Colon Carcinoma Metastatic in the Brain (tissue), 2 donors: ENCODE data around the genes CLIP3, POLR2I, ZNF345, ZNF585A and ZNF527.

GRCh38 chr19:35890720-35891429 is 11.5 kb upstream of the HCST start:
- PRO-cap, 2 experiments, result no peak in any of the 2 experiments

DNA sequence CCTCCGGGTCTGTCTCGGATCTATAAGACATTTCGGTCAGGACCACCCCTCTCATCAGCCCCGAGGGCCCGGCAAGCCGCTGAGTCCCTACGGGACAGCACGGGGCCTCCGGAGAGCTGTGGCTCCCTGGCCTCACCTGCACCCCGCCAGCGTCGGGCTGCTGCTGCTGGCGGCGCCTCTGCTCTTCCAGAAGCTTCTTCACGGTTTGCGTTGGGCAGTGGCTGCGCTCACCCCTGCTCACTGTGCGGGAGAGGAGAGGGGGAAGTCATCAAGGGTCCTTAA is 3.8 kb upstream of the HCST start:
- PRO-cap, 2 experiments, result peak in 1 of 2 experiments; most common plus-strand start position 201 of the sequence (in 1); most common minus-strand start position 159 of the sequence (in 1)

- PRO-cap, 2 experiments, result peak in 2 of 2 experiments; most common minus-strand start chr19:35931453 (in 2)
These were observed 4.7 kb upstream of the LRFN3 start for GRCh38 chr19:35931135-35932283.

DNA sequence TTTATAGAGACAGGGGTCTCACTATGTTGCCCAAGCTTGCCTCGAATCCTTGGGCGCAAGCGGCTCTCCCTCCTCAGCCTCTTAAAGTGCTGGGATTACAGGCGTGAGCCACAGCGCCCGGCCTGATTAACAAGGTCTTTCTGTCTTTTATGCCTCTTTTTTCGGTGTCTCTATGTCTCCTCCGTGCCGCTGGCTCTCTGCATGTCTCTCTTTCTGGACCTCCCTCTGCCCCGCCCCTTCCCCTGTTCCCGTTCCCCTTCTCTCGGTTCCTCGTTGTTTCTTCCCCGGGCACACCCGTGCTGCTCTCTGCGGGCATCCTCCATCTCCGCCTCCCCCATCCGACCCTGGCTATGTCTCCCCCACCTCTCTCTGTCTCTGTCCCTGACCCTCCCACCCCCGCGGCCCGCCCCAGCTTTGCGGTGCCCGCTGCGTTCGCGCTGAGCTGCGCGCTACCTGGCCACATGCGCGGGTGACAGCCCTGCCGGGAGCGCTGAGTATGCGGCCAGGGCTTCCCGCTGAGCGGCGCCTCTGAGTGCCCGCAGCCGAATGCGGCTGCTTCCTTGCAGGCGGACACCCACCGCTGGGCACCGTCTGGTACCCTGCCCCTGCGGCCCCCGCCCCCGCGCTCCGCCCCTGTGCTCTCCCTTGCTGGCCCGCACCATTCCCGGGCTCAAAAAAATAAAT is 8.0 kb upstream of the SDHAF1 start:
- PRO-cap, 2 experiments, result no peak in any of the 2 experiments

DNA sequence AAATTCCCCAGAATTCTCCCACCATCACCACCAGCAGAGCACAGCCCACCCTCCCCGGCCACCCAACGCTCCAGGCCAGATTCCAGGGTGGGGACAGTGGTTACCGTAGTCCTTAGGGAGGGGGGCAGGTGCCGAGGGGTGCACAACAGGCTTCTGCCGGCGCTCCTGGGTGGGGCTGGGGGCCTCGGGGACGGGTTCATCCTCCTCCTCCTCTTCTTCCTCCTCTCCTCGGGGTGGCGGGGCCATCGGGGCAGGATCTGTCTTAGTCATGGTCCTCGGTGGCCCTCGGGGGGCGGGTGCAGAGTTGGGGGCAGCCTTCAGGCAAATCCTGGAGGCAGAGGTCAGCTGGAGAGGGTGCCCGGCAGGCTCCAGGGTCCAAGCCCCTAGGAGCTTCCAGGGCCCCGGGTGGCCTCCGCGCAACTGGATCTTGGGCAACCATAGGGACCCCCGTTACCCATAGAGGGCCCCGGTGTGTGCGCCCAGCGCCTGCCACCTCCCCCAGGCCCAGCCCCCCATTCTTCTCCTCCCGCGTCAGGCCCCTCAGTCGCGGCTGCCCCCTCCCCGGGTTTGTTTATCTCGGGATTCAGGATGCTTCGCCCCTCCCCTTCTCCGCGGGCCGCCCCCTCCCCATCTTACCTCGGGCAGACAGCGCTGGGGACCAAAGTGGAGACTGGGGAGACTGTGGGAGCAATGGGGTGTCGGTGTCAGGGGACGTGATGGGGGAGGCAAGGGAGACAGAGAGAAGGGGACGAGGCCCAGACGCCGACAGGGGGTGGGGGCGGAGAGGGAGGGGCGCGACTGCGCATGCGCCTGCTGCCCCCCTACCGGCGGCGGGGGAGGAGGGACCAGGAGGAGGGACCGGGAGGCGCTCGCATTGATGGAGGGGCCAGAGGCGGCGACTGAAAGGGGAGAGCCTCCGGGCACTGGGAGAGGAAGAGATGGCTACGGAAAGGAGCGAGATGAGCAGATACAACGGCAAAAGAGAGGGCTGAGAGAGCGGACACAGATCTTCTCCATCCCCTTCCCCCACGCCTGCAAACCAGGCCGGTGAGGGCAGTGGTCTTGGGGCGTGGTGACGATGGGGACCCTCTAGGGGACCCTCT is at the start of gene CLIP3:
CLIP3 (minus strand) TSS at position 786 of the 1,103 bp plus-strand sequence.
- PRO-cap, 2 experiments, result no peak in any of the 2 experiments

DNA sequence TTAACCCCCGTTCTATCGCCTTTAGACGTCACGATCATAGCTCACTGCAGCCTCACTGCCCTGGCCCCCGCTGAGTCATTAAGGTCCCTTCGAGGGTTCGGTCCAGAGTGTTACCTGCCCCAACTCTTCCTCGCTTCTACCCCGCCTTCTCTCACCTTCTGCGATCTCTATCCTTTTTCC is 632 bp downstream of the WDR62 start:
- PRO-cap, 2 experiments, result no peak in any of the 2 experiments

- PRO-cap, 2 experiments, result no peak in any of the 2 experiments
These were observed 10.6 kb upstream of the OVOL3 start for GRCh38 chr19:36100075-36100962.

DNA sequence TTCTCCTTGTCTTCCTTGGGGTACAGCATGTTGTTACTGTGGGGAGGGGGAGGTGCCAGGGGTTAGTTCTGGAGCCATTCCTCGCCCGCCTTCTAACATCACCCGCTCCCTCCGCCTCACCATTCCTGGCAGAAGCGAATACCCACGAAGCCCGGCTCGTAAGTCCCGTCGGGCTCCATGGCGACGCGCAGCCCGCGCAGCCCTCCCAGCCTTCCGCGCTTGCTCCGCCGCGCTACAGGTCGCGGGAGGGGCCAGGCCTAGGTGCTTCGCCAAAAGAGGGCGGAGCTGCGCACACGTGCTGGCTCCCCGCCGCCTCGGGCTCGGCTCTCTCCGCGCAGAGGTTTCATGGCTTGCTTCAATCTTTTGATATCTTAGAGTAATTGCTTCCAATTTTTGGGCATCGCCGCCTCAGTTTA is at the start of gene POLR2I:
POLR2I (minus strand) TSS at position 198 of the 416 bp plus-strand sequence.
- PRO-cap, 2 experiments, result peak in 2 of 2 experiments; most common plus-strand start position 272 of the sequence (in 1); most common minus-strand start position 194 of the sequence (in 1)

DNA sequence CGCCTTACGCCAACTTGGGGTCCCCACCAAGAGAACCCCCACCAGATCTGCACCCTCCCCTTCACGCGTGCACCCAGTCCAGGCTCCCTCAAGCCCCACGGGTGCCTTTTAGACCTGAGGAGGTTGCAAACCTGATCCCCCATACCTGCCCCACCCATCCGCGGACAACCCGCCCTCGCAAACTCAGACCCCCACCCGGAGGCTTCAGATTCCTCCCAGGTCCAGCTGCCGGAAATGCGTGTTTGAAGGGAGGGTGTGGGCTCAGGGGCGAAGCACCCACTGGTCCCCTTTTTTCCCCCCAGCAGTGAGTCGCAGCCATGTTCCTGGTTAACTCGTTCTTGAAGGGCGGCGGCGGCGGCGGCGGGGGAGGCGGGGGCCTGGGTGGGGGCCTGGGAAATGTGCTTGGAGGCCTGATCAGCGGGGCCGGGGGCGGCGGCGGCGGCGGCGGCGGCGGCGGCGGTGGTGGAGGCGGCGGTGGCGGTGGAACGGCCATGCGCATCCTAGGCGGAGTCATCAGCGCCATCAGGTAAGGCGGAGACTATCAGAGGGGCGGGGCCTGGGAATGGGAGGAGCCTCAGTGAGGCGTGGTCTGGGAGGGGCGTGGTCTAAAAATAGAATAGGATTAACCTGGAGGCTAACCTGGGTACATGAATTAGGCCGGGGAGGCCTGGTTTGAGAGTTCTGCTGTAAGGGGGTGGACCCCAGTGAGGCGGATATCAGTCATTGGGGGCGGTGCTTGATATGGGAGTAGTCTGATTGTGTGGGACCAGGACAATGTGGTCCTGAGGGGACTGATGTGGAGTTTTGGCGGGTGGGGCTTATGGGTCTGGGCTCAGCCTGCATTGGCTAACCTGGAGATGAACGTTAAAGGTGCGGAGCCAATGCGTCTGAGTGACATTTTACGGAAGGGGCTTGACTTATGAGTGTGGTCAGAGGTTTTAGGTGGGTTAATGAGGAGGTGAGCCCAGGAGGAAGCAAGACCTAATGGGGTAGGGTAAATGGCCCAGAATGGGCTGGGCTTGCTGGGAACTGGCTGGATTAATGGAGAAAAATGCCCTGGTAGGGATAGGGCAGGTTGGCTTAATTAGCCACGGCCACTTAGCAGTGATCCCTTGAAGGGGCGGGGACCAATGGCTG is 1.2 kb downstream of the CAPNS1 start:
- PRO-cap, 2 experiments, result peak in 2 of 2 experiments; most common plus-strand start position 452 of the sequence (in 2); most common minus-strand start position 515 of the sequence (in 2)

DNA sequence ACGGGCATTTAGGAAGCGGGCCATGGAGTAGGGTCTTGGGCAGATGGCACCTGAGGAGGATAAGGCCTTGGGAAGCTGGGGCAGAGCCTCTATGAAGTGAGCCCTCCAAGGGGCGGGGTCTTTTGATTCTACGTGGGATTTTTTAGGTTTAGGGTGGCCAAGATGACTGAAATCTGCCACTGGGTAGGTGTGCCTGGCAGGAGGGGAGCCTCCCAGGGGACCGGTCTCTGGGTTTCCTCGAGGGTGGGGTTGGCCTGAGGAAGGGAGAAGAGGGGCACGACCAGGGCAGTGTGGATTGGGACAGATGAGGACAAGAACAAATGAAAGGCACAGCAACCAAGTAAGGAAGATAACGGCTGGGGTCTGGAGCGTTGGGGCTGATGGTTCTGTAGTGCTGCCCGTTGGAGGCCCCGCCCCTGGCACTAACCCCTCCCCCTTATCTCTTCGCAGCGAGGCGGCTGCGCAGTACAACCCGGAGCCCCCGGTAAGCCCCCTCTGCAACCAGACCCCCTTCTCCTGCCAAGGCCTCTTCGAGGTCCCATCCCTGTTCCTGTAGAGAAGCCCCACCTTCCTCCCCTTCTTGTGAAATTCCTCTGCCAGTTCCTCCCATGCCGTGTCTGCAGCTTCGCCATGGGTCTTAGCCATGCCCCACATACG is 2.1 kb downstream of the CAPNS1 start:
- PRO-cap, 2 experiments, result no peak in any of the 2 experiments

GRCh38 chr19:36337212-36337623 is 41.8 kb downstream of the ZFP14 start:
- PRO-cap, 2 experiments, result no peak in any of the 2 experiments

- PRO-cap, 2 experiments, result no peak in any of the 2 experiments
These were observed 975 bp upstream of the ZNF529 start for GRCh38 chr19:36573917-36574617.

GRCh38 chr19:36605413-36606140 is 464 bp downstream of the ZNF382 start:
- PRO-cap, 2 experiments, result no peak in any of the 2 experiments

DNA sequence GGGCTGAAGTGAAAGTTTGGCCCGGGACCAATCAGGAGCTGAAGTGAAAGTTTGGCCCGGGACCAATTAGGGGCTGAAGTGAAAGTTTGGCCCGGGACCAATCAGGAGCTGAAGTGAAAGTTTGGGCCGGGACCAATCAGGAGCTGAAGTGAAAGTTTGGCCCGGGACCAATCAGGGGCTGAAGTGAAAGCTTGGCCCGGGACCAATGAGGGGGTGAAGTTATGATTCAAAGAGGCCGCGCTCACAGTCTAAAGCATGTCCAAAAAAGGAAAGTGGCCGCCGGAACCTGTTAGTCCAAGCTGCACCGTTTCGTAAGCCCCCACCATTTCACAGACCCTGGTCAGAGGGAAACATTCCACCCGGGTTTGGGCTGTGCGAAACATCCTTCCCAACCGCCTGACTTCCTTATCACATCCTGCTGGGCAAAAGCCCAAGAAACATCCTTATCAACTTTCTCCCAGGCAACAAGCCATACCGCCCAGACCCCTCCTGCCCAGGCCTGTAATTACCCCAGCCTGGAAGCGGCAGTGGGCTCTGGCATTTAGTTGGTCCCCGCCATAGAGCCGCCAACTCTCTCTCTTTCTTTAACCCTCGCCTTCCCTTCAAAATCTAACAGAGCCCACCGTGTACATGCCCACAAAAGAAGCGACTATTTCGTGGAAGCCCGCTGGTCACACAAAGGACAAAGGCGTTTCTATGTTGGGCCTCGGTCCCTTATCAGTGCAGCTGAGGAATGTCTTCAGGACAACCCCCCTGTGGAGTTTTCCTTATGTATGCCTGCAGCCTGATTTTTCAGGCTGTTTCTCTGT is 974 bp downstream of the ZNF850 start:
- PRO-cap, 2 experiments, result no peak in any of the 2 experiments

- PRO-cap, 2 experiments, result peak in 1 of 2 experiments; most common plus-strand start chr19:36850863 (in 1); most common minus-strand start chr19:36850787 (in 1)
These were observed at the start of gene ZNF345 for GRCh38 chr19:36850632-36851596. Gene ZNF345 (plus strand): TSS chr19:36850876.

GRCh38 chr19:37172292-37173059 is at the start of gene ZNF585A:
Gene ZNF585A (minus strand): TSS chr19:37172695.
- PRO-cap, 2 experiments, result peak in 1 of 2 experiments; most common plus-strand start chr19:37172788 (in 1); most common minus-strand start chr19:37172734 (in 1)

DNA sequence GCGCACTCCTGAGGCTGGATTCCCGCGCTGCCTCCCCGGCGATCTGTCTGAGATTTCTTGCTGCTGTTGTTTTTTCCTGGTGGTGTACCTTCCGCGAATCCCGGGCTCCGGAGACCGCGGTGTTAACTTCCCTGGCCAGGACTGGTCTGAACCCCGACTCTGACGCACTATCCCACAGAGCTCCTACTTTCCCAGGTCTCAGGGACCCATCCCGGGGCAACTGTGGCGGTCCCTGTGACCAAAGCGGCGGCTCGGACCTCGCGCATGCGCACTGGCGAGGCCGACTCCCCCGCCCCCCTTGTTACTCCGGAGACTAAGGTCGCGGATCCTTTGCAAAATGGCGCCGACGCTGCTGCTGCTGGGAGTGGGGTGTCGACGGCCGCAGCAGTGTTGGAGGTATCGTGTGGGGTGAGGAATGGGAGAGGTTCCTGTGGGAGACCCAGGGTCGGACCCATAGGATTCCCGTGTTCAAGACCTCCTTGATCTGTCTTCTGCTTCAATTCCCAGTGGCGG is 30.3 kb upstream of the ZNF875 start:
- PRO-cap, 2 experiments, result no peak in any of the 2 experiments

DNA sequence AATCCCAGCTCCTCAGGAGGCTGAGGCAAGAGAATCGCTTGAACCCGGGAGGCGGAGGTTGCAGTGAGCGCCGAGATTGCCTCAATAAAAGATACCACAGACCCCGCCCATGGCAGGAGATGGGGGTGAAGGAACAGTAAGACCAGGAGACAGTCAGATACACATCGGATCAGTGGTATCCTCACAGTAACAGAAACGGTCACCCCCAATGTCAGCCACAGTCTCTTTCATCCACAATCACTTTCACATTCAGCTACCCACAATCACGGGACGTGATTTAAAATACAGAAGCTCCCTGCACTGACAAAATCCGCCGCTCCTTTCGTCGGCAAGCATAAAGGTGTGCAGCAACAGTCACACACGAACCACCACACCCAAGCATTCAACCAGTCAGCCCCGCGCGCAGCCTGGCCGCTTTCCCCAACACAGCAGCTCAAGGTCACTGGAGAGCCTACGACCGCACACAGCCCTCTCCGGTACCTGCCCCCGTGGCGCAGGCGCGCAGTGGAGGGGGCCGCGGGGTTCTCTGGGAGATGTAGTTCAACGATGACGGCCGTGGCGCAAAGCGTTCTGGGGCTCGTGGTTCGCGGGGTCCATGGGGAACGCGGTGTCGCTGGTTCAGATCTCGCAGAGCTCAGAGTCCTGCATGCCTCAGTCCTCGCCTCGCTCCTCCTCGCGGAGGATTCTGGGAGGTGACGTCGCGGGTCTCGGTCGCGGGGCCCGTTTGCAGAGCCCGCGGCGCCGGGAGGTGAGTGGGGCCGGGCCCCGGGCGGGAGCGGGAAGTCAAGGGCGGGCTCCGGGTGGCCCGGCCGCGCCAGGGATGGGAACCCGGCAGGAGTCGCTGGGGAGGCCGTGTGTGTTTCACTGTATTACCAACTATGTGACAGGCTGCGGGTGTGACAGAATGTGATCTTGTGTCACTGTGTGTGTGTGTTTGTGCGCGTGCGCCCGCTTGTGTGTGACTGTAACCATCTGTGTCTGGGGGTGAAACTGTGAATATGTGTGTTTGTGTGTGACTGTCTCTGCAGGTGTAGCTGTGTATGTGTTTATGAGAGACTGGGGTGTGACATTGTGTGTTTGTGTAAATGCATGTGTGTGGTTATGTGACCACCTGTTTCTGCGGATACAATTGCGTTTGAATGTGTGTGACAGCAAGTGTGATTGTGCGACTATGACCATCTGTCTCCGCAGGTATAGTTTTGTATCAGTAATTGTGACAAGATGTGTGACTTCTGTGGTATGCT is at the start of gene ZNF527:
ZNF527 (plus strand) TSS at position 621 of the 1,244 bp plus-strand sequence.
- PRO-cap, 2 experiments, result peak in 2 of 2 experiments; most common plus-strand start position 621 of the sequence (in 1); most common minus-strand start position 435 of the sequence (in 2)

DNA sequence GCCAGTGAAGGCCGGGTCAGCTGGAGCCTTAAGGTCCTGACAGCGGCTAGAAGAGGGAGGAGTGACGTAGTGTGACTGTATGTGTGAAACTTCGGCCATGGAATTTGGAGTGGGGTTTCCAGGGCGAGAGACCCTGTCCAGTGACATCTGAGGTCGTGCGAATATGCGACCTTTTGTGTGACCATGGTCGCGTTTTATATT is 303 bp upstream of the ZNF569 start:
- PRO-cap, 2 experiments, result no peak in any of the 2 experiments

DNA sequence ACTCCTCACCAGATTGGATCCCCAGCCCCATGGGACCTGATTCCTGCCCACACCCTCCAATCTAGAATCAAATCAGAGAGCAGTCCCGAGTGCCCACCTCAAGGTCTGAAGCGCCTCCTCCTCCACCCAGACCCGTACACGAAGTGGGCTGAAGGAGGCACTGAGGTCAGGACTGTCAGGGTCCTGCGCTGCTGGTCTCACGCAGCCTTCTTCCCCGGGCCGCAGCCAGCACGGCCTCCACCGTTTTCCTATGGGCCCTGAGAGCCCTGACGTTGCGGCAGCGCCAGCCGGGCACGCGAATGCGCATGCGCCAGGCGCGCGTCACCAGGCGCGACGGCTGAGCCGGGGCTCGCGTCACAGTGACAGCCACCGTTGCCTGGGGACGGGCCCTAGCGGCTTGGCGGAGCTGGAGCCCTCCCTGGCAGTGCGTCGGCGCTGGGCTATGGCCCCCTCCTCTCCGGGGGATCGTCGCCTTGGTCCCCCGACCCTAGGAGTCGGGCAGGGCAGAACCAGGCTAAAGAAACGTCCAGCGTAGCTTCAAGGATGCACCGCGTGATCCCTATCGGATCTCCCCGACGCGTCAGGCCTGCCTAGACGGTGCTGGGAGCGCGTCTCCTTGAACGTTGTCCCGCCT is 43.5 kb downstream of the ZNF571 start:
- PRO-cap, 2 experiments, result no peak in any of the 2 experiments